SUDHL5 (cell line): ENCODE measurements around a stretch of chr14.

DNA sequence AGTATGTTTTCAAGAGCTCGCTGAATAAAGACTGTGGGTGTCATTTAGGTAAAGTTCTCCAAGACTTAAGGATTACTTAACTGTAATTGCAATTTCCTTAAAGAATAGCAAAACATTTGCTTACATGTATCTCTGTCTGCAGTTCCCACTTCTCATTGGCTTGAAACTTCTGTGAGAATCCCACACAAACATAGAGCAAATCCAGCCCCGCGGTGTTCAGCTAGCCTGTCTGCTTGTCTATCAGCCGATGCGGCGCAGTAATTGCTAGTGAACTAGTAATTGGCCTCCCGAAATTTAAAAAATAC lies 955 bp downstream of the FBLN5 start:
- PRO-cap = no peak

DNA sequence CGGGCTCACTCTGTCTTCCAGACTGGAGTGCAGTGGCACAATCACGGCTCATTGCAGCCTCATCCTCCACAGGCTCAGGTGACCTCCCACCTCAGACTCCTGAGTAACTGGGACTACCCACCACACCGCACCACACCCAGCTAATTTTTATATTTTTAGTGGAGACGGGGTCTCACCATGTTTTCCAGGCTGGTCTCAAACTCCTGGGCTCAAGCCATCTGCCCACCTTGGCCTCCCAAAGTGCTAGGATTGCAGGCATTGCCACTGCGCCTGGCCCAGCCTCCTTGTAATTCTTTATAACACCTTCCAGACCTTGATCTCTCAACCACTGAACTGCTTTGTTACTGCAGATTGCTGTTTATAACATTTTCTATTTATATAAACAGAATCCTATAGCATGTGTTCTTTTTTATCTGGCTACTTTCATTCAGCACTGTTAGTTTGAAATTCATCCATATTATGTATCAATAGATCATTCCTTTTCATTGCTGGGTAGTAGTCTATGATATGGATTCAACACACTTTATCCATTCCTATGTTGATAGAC lies 7.5 kb upstream of the ATXN3 start:
- PRO-cap = no peak

- PRO-cap = no peak
Observed at GRCh38 chr14:92155025-92155564, 33.3 kb downstream of the CPSF2 start.

GRCh38 chr14:92287107-92287526 lies 35.8 kb upstream of the SLC24A4 start:
- PRO-cap = no peak

- PRO-cap = no peak
Observed at GRCh38 chr14:92443527-92444168, 69.9 kb upstream of the RIN3 start.

DNA sequence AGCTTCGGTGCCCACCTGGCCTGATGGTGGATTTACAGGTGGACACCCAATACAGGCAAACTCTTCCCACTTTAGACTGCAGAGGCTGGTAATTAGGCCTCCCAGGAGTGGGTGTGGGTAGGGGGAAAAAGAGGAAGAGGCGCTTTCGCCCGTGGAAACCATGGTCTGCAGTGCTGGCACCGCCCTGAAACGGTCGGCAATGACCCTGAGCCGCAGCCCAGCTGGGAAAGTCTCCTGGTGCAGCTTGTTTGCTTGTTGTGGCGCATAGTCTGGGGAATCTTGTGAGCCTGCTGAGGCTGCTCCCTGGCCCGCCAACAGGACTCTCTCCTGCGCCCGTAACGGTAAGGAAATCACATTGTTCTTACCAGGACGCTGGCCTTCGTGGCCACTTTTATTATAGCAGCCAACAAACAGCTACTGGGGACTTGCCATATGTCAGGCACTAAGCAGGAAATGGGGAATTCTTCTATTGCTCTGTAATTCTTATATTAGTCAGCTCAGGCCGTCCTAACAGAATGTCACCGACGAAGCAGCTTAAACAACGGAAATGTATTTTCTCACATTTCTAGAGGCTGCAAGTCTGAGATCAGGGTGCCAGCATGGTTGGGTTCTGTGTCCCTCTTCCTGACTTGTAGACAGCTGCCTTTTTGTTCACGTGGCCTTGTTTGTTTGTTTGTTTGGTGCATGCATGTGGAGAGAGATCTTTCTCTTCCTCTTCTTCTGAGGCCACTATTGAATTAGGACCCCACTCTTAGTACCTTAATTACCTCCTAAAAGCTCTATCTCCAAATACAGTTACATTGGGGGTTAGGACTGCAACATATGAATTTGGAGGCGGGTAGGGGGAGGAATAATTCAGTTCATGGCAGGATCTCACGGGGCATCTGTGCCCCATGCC lies 52.5 kb upstream of the RIN3 start:
- PRO-cap = no peak

- PRO-cap = no peak
Observed at GRCh38 chr14:92475814-92476145, 37.8 kb upstream of the RIN3 start.

DNA sequence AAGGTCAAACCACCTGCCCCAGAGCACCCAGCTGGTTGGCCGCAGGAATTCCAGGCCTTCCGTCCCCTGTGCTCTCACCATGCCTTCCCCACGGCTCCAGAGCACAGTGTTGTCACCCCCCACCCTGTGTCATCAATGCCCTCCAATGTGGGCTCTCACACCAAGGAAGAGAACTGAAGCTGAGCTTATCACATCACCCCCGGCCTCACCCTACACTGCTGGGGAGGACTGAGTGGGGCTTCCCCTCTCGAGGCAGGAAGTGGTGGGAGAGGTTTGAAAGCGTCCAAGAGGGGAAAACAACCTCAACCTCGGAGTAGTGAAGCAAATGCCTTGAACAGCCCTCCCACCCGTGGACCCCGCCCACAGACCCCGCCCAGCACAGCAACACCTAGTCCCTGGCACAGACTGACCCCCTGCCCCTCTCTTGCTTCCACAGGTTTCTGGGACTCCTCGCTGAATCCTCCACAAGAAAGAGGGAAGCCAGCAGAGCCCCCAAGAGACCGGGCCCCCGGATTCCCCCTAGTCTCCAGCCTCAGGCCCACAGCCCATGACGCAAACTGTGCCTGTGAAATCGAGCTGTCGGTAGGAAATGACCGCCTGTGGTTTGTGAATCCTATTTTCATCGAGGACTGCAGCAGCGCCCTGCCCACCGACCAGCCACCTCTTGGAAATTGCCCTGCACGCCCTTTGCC lies 97.1 kb downstream of the LGMN start:
- PRO-cap = no peak

DNA sequence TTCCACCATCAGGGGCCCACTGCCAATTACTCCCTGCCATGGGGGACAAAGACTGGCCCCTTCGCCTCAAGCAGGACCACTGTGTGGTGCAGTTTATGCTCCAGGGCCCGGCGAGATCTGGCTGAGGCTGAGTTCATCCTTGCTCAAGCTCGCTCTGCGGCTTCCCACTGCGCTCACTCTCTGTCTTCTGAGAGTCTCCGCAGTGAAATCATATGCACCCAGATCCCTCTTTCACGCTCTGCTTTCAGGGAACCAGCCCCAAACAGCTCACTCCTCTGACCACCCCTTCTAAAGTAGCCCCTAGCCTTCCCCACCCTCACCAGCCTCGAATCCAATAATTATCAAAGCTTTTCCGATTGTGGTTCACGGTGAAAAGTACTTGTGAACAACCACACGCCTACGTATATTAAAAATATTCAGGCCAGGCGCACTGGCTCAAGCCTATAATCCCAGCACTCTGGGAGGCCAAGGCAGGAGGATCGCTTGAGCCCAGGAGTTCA lies 95.1 kb downstream of the LGMN start:
- PRO-cap = no peak

GRCh38 chr14:92703872-92704699 lies 44.3 kb downstream of the LGMN start:
- PRO-cap = no peak

GRCh38 chr14:92753220-92753742 lies 4.9 kb upstream of the LGMN start:
- PRO-cap = no peak

DNA sequence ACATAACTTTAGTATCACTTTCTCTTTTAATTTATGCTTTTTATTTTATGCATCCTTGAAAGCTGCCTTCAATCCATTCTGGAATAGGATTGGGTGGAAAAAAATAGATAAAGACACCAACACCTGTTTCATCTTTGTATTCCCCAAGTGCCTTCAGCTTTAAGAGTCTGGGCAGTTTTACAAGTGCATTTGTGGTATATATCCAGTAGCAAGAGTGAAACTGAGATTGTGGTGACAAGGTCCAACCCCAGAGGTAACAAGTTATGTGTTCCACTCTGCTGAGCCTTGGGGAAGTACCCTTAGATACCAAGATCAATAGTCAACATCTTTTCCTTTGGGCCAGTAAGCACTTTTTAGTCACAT lies 19.7 kb upstream of the LGMN start:
- PRO-cap = no peak

DNA sequence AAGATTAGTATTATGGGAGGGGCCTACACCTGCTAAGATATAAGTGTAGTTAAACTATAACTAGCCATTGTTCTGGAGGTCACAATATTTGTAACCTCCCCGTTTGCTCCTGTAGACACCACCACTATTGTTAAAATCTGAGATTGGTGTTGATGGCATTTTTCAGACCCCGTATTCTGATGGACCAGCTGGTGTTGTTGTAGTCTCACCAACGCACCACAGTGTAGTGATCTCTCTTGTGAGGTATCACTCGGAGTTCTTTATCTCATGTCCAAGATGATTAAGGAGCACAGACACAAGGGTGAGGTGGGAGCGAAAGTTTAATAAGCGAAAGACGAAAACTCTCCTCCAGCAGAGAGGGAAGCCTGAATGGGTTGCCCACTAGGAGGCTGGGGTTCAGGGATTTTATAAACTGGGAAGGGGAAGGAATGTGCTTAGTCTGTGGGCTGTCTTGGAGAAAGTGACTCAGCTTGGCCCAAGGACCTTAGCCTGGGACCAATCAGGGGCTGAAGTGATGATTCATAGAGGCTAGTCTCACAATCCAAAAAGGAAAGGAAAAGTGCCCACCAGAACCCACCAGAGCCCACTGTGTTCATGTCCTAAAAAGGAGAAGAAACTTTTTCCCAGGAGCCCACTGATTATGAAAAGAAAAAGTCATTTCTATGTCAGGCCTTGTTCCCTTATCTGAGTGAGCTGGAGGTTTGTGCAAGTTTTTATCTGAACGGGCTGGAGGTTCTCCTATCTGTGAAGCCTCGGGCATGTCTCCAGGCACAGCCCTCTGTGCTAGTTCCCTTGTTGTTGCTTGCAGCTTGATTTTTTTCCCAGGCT lies 8.5 kb upstream of the GOLGA5 start:
- PRO-cap = no peak

DNA sequence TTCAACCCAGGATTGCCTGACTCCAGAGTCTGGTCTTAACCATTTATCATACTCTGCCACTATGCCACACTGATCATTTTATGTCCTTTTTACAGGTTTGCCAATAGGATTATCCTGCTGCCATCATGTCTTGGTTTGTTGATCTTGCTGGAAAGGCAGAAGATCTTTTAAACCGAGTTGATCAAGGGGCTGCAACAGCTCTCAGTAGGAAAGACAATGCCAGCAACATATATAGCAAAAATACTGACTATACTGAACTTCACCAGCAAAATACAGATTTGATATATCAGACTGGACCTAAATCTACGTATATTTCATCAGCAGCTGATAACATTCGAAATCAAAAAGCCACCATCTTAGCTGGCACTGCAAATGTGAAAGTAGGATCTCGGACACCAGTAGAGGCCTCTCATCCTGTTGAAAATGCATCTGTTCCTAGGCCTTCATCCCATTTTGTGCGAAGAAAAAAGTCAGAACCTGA lies 3.2 kb downstream of the GOLGA5 start:
- PRO-cap = no peak

- PRO-cap = no peak
Observed at GRCh38 chr14:92846314-92846709, 52.2 kb downstream of the GOLGA5 start.

- PRO-cap = no peak
Observed at GRCh38 chr14:92878171-92878562, 44.8 kb upstream of the CHGA start.

DNA sequence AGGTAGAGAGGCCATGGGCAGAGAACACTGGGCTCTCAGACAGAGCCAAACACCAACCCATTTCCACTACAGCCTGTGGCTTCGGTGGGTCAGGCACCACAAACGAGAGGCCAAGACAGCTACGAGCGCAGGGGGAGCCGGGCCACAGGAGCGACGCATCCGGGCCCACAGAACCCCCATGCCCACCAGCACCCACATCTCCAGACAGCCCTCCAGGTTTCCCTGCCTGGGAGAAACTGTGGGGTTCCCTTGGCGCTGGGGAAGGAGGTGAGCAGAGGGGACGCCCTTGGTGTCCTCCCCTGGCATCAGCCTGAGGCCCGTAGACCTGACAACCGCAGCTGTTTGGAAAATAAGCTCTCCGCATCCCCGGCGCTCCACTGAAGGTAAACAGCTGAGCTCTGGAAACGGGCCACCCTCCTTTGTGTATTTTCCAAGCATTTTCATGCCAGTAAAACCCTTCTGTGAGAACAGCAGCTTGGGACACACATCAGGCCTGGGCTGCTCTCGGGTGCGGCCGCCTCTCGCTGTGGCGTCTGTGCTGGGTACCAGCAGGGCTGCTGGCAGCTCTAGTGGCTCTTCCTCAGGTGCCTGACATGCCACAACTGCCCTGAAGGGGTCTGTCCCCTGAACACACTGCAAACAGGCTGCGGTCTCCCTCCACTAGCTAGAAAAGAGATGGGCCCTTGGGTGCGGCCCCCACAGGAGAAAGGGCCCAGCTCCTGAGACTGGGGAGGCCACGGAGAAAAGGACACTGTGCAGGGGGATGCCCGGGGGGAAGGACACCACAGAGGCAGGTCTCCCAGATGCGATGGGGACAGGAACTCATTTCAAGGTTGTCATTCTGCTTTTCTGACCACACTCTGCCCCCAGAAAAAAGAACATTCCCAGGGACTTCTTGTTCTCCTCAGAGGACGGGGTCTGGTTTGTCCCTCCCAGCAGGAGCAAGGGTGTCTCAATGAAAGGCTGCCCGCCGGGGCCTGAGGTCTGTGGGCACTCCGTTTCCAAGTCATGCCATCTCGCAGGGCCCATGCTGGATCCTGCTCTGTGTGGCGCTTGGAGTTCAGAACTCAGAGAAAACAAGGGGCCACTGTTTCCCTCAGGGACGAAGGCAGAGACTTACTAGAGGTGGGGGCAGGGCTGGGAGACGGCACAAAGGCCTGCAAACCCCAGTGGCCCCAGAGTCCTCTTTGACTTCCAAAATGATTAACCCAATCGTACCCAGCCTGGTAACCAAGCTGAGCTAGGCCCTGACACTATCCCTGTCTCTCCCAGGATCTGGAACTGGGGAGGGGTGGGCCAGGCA lies 96.2 kb downstream of the ITPK1 start:
- PRO-cap = no peak

DNA sequence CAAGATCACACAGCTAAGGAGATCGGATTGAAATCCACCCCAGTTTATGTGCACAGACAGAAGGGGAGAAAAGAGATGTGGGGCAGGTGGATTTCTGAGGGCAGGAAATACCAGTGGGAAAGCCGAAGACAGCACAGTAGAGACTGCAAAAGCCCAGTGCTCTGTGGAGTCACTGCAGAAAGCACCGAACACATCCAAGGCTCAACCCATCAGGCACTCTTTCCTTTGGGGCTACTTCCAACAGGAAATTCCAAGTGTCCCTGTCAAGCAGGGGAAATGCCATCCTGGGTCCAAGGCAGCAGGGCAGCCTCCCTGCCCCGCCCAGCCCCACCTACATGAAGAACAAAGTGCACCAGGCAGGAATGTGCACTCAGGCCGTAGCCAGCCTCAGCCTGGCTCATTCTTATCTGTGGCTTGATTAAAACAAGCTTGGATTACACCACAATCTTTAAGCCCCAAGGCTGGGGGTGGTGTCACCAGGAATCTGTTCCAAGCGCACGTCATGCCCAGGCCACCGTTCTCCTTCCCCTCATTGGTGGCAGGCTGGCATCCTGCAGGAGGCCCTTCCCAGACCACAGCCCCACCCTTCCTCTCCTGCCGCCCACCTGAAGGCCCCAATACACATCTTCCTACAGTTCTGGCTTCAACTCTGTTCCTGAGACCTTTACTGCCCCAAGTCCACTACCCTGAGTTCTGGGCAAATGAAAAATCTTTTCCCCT lies 72.3 kb downstream of the ITPK1 start:
- PRO-cap = no peak

GRCh38 chr14:93049337-93049892 lies 66.3 kb downstream of the ITPK1 start:
- PRO-cap = no peak

- PRO-cap = no peak
Observed at GRCh38 chr14:93056897-93057095, 58.9 kb downstream of the ITPK1 start.